Metanephros (tissue), 2 donors: ENCODE data around the gene GLRX.

- RAMPAGE, long total RNA = no peak
Observed at GRCh38 chr5:95732435-95732769, 1.3 kb downstream of the RHOBTB3 start.

DNA sequence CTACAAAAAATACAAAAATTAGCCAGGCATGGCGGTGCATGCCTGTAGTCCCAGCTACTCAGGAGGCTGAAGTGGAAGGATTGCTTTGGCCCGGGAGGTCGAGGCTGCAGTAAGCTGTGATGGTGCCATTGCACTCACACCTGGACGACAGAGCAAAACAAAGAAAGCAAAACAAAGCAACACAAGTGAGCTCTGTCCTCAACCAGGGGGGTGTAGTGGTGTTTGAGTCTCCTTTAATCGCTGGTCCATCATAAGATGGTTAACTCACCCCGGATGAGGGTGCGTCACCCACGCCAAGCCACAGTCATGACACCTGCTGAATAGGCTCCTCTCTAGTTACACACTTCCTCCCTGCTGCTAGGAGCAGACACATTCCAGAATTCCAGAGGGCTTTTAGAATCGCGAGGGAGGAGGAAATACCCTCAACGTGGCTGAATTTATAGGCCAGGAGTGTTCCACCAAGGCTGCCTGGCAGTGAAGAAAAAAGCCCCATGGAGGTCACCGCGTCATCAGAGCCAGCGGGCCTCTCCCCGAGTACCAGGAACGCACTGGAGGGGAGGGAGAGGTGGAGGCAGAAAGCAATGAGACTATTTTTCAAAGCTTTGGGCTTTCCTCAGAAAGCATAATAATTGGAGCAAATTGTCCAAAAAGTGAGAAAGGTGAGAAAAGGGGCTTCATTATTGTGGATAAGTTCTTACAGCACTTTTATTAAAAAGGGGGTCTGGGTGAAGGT lies 5.1 kb downstream of the GLRX start:
- RAMPAGE, long total RNA = no peak

GRCh38 chr5:95821813-95823098 lies at the start of gene GLRX:
Gene GLRX (minus strand): TSS chr5:95822726.
- RAMPAGE, long total RNA = no peak

DNA sequence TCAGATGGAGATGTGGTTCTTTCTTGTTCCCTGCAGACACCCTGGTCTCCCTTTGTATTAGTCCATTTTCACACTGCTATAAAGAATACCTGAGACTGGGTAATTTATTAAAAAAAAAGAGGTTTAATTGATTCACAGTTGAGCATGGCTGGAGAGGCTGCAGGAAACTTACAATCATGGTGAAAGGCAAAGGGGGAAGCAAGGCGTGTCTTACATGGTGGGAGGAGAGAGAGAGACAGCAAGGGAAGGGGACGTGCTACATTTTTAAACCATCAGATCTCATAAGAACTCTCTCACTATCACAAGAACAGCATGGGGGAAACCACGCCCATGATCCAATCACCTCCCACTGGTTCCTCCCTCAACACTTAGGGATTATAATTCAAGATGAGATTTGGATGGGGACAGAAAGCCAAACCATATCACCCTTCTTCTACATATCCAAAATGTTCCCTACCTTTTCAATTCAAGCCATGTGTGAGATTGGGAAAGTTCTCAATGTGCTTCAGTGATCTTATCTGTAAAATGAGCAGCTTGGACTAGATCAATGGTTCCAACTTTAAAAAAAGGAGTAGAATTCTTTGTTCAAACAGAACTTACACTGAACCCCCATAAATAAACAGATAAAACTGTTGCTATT lies 22.9 kb upstream of the GLRX start:
- RAMPAGE, long total RNA = no peak

DNA sequence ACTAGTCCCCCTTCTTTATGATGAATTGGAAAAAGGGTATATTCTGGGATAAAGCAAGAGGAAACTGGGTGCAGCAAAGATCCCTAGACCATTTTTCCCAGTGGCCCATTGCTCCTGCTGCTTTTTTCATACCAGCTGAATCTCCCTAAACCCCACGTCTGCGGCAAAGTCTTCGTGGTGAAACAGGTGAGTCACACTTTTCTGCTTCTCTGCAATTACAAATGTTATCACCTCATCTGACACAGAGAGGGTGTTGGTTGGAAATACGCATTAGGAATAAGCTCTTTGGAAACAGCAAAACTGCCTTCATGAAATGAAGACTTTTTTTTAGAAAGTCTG lies 39.3 kb upstream of the GLRX start:
- RAMPAGE, long total RNA = no peak

GRCh38 chr5:95916850-95917274 lies 44.8 kb downstream of the ELL2 start:
- RAMPAGE, long total RNA = no peak

GRCh38 chr5:95931559-95931783 lies 30.2 kb downstream of the ELL2 start:
- RAMPAGE, long total RNA = no peak

DNA sequence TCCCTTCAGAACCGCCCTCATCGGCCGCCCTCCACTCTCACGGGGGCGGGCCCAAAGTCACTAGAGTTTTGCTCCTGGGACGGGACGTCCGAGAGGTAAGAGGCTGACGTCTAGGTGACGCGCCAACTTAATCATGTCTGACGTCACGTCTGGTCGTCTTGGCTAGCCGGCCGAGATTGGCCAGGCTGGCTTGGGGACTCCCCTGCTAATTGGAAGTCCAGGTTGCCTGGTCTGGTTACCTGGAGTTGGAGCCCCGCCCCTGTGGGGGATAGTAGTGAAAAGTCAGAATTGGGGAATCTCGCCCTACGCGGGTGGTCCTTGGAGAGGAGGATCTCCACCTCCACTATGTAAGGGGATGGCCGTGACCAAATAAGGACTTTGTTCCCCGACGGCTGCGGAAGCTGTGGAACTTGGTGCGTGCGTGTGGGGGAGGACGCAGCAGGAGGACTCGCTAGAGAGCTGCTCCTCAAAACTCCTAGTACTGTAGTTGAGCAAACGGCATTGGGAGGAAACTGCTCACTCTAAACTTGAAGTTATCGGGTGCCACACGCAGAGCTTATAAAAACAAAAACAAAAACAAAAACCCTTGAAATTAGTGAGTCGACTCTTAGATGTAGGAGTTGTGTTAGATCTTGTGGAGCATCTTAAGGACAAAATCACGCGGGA lies 424 bp upstream of the ELL2 start:
- RAMPAGE, long total RNA = no peak

DNA sequence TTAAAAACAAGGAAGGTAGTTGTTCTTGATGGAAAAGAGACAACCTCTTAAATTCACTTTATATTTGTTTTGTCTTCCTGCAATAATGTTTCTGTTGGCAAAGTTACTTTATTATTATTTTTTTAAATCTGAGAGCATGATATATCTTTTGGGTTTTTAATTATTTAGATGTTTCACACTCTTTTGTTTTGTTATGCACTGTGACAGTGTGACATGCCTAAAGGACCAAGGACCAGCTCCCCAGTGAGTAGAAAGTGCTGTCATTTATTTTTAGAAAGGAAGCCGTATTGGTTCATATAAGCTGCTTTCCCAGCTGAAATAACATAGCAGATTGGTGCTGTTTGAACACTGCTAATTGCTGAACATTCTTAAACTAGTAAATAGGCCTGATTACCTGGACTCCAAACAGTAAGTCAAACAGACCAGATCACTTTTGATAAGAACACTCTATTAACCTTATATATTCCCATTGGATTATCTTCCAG lies 27.6 kb upstream of the ELL2 start:
- RAMPAGE, long total RNA = no peak

DNA sequence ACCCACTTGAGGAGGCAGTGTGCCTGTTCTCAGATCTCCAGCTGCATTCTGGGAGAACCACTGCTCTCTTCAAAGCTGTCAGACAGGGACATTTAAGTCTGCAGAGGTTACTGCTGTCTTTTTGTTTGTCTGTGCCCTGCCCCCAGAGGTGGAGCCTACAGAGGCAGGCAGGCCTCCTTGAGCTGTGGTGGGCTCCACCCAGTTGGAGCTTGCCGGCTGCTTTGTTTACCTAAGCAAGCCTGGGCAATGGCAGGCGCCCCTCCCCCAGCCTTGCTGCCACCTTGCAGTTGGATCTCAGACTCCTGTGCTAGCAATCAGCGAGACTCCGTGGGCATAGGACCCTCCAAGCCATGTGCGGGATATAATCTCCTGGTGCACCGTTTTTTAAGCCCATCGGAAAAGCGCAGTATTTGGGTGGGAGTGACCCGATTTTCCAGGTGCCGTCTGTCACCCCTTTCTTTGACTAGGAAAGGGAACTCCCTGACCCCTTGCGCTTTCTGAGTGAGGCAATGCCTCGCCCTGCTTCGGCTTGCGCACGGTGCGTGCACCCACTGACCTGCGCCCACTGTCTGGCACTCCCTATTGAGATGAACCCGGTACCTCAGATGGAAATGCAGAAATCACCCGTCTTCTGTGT lies 147.0 kb upstream of the ELL2 start:
- RAMPAGE, long total RNA = no peak

- RAMPAGE, long total RNA = no peak
Observed at GRCh38 chr5:96332149-96332493, 100.9 kb downstream of the PCSK1 start.

DNA sequence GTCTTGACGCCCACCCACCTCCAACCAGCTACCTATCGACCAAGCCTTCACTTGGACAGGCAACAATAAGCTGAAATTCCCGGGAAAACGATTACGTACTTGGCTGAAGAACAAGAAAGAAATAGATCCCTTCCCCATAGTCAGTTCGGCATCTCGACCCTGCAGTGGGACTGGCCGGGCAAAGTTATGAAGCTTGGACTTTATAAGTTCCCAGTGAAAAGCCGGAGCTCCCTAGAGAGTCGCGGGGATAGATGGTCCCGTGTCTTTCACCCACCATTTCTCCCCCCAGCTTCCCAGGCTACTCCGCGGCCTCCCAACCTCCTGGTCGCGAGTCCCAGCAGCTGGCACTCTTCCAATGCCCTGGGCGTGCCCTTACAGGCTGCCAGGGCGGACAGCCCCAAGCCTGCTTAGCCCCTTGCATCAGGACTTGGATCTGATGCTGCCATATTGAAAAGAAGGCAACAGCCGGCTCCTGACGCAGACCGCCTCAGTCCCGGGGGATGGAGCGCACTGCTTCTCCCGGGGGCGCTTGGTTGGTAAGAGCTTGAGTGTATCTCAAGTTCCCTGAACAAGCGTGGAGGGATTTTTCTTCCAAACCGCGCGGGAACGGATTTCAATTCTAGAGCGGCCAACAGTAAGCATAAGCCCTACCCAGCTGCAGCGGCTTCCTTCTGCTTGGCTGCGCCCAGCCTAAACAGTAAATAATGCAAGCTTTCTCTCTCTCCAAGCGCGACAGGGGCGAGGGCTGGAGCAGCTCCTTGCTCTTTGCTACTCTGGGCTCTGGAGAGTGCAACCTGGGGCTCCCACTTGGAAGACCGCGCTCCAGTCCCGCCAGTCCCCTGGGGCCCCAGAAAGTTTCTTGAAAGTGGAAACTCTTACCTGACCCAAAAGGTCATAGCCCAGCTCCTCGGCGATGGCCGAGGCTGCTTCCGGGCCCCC lies 795 bp downstream of the PCSK1 start:
- RAMPAGE, long total RNA = no peak

GRCh38 chr5:96627538-96628019 lies 34.6 kb upstream of the CAST start:
- RAMPAGE, long total RNA = no peak

DNA sequence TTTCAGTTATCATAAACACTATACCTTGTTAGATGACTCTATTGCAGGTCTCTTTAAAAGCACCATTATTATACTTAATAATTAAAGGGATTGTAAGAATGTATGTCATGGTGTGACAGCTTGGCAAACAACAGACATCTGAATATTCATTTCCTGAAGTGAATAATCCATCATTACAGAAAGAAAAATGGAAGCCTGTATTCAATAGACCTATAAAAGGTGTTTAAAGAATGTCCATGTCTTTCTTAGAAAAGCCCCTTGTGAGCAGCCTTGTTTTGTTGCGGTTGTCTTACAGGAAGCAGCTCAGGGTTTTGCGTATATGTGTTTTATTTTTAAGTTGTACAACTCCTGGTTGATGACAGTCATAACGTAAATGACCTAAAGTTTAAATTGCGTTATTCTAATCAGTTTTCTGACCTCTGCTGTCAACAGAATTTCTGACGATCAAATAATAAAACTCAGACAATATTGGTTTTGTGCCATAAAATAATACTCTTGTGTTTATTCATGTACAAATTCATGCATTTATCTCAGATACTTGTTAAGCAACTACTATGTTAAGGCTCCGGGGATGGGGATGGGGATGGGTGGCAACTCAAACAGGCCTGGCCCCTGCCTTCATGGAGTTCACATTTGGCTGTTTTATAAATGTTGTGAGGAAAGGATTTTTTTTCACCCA lies 53.9 kb downstream of the CAST start:
- RAMPAGE, long total RNA = no peak

DNA sequence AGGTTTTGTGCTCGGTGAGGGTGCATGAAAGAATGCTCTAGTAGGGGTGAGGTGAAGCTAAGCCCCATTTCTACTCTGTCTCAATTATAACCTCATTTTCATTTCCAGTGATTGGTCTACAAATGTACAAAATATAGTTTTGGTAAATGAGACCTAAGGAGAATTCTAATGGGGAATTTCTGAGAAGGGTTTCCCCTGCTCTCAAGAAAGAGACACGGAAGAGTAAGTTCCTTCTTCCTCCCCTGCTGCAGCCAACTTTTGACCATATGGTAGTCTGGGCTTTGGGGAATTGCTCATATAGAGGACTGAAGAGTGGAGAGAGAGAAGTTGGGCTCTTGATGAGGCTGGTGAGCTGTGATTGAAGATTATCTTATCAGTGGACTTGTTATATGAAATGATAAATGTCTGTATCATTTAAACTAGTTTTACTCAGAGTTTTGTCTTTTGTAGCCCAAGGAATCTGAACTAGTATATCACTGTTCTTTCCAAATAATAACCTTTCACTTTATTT lies 4.3 kb upstream of the LNPEP start:
- RAMPAGE, long total RNA = no peak

DNA sequence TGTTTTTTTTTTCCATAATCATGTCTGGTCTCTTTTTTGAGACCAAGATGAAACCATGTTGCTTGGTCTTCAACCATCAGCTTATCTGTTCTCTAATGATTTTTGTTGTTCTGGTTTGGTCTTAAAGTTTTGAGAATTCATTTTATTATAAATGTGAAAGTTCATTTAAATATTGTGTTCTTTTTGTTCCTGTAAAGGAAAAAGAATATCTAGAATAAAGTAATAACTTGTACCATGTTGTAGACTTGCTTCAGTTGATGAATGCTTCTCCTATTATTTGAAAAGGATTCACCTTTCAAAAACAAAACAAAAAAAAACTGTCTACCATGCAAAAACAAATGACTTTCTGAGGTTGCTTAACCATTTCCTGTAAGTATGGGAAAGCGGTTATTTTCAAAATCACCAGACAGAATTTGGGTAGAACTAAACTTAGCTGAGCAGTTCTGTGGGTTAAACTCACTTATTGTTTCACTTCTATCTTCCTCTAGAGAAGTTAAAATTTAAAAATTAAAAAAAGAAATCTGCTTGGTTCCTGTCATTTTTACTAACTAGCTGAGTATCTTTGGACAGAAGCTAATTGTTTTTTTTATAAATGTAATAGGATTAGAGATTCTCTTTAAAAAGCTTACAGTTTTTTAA lies 25.1 kb downstream of the LNPEP start:
- RAMPAGE, long total RNA = no peak

- RAMPAGE, long total RNA = no peak
Observed at GRCh38 chr5:97073606-97073935, 68.8 kb downstream of the LIX1 start.

- RAMPAGE, long total RNA = no peak
Observed at GRCh38 chr5:98803161-98803414, 29.6 kb downstream of the RGMB start.

DNA sequence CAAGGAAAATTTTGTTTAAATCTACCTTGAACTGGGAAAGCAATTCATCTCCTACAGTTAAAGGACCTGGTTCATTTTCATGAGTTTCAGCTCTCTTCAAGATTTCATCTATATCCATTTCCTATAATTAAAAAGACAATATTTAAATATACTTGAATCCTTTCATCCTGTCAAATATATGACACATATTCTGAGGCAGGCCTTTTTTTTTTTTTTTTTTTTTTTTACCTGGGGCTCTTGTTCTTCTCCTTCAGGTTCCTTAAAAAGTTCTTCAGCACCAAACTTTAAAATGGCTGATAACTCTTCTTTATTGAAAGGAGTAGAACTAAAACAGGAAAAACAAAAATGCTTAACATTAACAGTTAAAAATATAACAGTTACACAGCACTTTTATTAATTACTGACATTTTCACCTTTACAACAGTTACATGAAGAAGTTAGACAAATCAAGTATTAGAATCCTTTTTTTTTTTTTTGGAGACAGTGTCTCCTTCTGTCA lies 47.7 kb downstream of the CHD1 start:
- RAMPAGE, long total RNA = no peak

DNA sequence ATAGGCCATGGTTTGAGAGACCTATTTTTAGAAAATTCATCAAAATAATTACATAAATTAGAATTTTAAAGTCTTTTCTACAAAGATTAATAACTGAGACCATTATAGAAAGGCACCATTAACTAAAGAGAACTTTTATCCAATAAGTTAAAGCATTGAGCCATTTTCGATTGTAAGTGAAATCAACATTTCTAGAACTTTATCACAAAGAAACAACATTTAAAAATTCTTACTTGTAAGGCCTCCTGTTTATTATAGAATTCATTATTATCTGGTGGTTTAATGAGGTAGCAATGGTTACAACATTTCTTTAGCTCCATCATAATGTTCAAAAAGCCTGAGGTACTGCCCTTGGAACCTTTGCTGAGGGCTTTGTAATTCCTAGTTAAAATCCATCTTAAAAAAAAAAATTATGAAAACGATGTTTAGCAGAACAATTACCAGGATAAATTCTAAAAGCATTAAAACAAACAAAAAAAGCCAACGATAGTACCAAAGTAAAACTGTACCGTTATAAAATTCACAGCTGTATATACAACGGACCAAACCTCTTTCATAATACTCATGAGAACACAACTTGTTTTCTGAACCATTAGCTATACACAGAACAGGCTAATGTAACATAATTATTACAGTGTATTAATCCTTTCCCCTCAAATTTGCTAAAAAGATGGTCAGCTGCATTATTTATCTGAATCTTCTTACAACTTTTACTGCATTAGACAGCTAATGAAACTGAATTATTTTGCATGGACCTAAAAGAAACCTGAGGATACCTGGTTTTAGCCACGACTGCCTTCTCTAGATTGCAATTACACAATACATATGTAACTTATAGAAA lies 39.7 kb downstream of the CHD1 start:
- RAMPAGE, long total RNA = no peak